Foreskin keratinocyte (primary cell): ENCODE measurements around a stretch of chr7.

GRCh38 chr7:156614359-156615433 is 25.9 kb upstream of the RNF32 start:
- RAMPAGE, total RNA, result no peak

- RAMPAGE, total RNA, result no peak
These were observed 833 bp upstream of the RNF32 start for GRCh38 chr7:156639529-156640353.

DNA sequence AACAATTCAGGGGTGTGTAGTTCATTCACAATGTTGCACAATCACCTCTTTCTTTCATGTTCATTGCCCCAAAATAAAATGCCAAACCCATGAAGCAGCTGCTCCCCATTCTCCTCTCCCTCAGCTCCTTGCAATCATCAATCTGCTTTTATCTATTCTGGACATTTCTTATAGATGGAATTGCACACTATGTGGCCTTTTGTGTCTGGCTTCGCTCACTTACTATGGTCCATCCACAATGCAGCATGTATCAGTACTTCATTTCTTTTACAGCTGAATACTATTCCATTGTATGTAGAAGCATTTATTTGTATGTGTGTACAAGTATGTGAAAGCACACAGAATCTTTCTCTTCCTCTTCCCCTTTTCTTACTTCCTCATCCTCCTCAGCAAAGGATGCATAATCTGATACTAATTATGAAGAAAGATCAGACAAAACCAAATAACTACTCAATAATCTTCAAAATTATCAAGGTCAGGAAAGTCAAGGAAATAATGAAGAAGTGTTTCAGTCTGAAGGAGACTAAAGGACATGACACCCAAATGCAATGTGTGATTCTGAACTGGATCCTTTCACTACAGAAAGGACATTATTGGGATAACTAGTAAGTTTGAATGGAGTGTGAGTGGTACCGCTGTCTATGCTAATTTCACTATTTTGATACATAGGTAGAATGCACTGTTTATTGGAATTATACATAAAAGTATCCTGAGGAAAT is 60.5 kb downstream of the LMBR1 start:
- RAMPAGE, total RNA, result no peak

DNA sequence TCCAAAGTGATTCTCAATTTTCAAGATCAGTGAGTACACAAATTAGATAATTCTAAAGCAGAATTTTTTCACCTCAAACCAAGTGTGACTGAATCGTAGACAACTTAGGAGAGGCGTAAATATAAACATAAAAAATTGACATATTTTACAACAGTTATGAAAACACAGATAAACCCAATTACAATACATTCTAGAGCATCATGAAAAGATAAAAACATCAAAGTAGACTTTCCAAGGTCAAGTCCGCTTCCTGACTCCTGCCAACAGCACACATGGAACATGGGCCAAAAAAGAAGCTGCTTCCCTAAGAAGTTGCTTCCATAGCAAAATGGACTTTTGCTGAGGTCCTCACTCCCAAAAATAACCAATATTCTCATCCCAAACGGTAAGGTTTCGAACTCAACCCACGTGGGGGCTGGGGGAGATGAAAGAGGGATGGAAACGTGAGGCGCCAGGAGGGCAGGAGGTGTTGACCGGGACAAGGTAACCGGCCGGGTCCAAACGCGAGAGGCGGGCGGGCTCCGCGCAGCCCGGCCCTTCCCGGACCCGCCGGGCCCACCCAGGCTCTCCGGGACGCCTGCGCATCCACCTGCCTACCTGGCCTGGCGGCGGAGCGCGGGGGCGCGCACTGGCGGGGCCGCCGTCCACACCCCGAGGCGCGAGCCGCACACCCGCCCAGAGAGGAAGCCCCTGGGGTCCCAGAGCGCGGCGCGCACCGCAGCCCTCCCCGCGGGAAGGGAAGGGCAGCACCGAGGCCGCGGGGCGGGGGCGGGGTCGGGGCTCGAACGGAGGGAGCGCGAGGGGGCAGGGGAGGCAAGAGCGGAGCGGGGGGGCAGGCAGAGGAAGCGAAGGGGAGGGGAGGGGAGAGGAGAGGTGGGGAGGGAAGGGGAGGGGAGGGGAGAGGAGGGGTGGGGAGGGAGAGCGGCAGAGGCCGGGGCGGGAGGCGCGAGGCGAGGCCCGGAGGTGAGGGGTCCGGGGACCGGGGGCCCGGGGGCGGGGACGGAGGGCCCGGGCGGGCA is 801 bp downstream of the LMBR1 start:
- RAMPAGE, total RNA, result no peak

- RAMPAGE, total RNA, result no peak
These were observed 2.3 kb upstream of the LMBR1 start for GRCh38 chr7:156895153-156895857.

GRCh38 chr7:156948641-156949289 is 747 bp upstream of the NOM1 start:
- RAMPAGE, total RNA, result no peak

- RAMPAGE, total RNA, result no peak
These were observed 11.1 kb downstream of the MNX1 start for GRCh38 chr7:156999074-157000032.

DNA sequence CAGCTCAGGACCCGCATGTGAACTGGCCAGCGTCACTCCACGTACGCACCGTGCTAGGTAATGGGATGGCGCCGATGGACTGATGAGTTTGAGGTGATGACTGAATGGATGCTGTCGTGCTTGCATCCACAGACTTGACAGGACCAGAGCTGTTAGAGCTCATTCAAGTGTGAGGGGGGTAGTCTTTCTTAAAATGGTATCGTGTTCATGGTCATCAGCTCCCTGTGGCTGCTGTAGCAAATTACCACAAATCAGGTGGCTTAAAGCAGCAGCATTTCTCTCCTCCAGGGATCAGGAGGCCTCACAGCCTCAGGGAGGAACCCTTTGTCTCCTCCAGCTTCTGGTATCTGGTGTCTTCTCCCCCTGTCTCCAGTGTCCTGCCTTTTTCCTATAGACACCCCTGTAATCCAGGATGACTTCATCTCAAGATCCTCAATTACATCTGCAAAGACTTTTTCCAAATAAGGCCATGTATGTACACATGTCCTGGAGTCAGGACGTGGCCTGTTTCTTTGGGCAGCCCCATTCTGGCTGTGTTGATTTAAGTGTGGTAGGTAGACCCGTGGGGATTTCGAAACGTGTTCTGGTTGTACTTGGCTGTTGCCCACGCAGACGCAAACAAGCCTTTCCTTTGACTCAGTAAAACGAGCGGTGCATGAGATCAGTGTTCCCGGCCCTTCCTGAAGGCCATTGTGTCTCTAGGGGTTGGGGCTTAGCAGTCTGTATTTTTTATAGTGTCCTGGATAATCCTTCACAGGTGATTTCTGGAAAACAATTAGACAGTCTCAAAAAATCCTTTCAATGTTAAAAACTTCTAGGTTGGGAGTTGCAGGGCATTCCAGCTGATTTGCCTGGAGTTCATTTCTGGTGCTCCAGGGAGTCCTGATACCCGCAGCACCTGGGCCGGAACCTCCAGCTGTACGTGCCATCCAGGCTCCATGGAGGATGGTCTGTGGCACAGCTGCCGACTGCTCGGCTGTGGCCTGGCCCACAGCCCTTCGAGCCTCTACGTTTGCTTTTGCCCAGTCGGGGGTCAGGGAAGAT is 64.9 kb upstream of the DNAJB6 start:
- RAMPAGE, total RNA, result no peak

GRCh38 chr7:157404796-157405505 is 68.1 kb downstream of the DNAJB6 start:
- RAMPAGE, total RNA, result no peak

GRCh38 chr7:157411554-157412038 is 74.8 kb downstream of the DNAJB6 start:
- RAMPAGE, total RNA, result no peak

GRCh38 chr7:157423039-157423810 is 86.4 kb downstream of the DNAJB6 start:
- RAMPAGE, total RNA, result no peak

DNA sequence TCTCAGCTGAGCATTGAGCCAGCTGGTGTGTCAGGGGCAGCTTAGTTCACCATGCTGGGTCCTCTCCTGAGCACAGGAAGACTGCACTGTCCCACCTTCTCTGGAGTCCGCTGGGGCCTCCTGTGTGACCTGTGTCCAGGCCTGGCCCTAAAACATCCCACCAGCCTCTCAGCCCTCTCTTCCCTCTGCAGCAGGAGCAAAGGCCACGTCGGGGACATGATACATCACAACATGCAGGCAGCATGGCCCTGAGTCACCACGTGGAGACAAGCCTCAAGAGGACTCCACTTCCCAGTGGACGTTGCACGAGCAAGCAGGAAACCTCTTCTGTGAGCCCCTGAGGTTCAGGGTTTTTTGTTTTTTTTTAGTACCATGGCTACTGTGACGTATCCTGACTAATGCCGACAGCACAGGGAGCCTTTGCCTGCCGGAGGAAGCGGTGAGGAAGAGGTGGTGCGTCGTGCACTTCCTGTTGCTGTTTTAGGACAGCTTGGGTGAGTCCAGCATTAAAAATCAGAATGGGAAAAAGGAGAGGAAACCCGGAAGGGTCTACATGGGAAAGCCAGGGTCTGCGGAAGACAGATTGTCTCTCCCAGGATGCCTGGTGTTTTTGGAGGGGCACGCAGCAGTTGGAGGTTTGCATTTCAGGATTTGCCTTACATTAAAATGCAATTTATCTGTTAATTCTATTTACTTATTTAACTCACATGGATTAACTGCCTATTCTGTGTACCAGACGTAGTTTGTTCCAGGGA is 166.0 kb downstream of the DNAJB6 start:
- RAMPAGE, total RNA, result no peak

GRCh38 chr7:157576243-157576878 is 239.6 kb downstream of the DNAJB6 start:
- RAMPAGE, total RNA, result no peak

- RAMPAGE, total RNA, result no peak
These were observed 578.7 kb downstream of the PTPRN2 start for GRCh38 chr7:158008861-158009466.

- RAMPAGE, total RNA, result no peak
These were observed 519.6 kb downstream of the PTPRN2 start for GRCh38 chr7:158067997-158068402.

- RAMPAGE, total RNA, result no peak
These were observed 222.2 kb downstream of the PTPRN2 start for GRCh38 chr7:158365270-158366031.

DNA sequence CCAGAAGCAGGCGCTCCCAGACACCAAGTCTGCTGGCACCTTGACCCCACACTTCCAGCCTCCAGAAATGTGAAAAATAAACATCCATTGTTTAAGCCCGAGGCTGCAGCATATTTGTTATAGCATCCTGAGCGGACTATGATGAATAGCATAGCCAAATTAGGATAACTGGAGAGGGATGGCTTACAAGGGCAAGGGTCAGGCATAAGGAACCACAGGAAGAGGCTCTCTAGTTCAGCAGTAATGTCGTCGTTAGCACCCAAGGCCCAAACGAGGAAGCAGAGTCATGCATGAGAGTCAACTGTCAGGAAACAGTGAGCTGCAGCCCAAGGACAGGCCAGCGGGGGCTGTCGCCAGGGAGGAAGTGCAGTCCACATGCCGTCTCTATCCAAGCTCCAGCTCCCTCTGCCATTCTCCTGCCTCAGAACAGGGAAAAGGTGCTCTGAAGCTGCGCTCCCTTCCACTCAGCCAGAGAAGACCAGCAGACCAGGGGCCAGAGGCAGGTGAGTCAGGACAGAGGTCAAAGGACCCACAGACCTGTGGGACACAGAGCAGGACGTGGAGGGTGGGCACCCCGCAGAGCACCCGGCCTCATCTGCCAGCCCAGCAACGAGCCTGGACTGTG is 50.4 kb downstream of the PTPRN2 start:
- RAMPAGE, total RNA, result no peak

DNA sequence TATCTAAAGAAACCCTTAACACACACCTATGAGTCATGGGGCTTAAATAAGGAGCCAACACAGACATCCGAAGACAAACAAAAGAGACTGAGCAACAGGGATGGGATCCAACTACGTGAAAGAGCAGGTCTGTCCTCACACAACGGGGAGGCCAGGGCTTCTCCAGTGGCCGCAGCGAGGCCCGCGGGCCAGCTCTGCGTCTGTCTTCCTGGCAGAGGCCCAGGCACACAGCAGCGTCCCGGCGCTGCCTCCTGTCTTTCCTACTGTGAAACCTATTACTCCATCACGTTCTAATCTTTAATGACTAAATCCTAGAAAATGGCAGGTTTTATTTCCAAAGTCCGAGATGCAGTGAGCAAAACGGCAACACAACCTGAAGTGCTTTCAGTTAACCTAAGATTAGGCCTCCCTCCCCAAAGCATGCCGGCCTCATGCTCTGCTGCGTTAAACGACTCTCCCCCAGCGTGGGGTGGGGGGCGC is 36.4 kb upstream of the NCAPG2 start:
- RAMPAGE, total RNA, result no peak

GRCh38 chr7:158775526-158776248 is 53.6 kb downstream of the ESYT2 start:
- RAMPAGE, total RNA, result no peak

- RAMPAGE, total RNA, result no peak
These were observed 45.1 kb downstream of the ESYT2 start for GRCh38 chr7:158783954-158784951.